Colon Carcinoma Metastatic in the Brain (tissue), 2 donors: ENCODE measurements around a stretch of chr12.

- PRO-cap, 2 experiments = no peak in any of the 2 experiments
These were observed 33.0 kb downstream of the MVK start for GRCh38 chr12:109606531-109607104.

DNA sequence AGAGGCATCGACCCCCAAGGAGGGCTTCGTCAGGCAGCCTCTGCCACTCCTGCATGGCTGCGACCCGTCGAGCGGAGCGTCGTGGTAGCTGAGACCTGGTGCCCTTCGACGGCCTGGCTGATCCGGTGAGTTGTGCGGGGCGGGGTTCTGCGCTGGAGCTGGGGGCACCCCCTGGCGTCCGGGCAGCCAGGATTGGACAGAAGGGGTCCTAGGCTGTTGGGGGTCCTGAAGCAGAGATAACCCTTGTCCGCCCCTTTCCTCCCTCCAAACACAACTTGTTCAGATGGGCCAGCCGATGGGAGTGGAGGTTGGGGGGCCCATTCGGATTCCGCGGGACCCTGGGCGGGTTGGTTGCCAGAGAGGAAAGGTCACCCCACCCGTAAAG, 1.1 kb downstream of the FAM222A start:
- PRO-cap, 2 experiments = no peak in any of the 2 experiments

- PRO-cap, 2 experiments = no peak in any of the 2 experiments
These were observed 4.6 kb downstream of the FAM222A start for GRCh38 chr12:109718171-109718760.

- PRO-cap, 2 experiments = no peak in any of the 2 experiments
These were observed 7.7 kb downstream of the FAM222A start for GRCh38 chr12:109721213-109721865.

GRCh38 chr12:109723354-109723922, 9.8 kb downstream of the FAM222A start:
- PRO-cap, 2 experiments = no peak in any of the 2 experiments

- PRO-cap, 2 experiments = no peak in any of the 2 experiments
These were observed 8.5 kb downstream of the GLTP start for GRCh38 chr12:109871714-109872386.

- PRO-cap, 2 experiments = no peak in any of the 2 experiments
These were observed 1.7 kb downstream of the GLTP start for GRCh38 chr12:109878615-109879119.

- PRO-cap, 2 experiments = no peak in any of the 2 experiments
These were observed 3.7 kb downstream of the TCHP start for GRCh38 chr12:109903688-109904277.

DNA sequence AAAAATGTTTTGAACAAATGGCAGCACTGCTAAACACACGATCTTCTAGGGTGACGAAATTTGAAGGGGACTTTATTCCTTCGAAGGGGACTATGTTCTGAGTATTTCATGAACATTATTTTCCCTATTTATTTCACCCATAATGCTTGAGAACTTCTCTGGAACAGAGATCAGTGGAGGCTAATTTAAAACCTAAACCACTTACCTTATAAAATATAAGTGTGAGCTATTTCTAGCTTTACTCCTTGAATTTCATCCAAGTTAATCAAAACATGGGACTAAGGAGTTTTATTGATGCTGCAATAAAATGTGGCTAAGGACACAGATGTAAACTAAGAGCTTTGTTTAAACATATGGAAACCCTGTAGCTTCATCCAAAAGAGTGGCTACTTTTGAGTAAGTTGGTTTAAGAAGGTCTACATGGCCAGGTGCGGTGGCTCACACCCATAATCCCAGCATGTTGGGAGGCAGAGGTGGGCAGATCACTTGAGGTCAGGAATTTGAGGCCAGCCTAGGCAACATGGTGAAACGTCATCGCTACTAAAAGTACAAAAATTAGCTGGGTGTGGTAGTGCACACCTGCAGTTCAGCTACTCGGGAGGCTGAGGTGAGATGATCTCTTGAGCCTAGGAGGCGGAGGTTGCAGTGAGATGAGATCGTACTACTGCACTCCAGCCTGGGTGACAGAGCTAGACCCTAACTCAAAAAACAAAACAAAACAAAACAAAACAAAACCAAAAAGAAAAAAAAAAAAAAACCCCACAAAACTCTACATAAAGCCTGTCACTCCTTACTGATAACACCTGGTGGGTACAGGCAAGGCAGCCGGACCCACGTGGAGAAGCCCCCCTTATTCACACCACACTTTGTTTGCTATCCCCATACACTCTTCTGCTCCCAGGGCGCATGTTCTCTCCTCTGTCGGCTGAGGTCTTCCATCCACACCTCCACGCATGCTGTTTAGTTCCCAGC, 40.4 kb downstream of the TCHP start:
- PRO-cap, 2 experiments = no peak in any of the 2 experiments

DNA sequence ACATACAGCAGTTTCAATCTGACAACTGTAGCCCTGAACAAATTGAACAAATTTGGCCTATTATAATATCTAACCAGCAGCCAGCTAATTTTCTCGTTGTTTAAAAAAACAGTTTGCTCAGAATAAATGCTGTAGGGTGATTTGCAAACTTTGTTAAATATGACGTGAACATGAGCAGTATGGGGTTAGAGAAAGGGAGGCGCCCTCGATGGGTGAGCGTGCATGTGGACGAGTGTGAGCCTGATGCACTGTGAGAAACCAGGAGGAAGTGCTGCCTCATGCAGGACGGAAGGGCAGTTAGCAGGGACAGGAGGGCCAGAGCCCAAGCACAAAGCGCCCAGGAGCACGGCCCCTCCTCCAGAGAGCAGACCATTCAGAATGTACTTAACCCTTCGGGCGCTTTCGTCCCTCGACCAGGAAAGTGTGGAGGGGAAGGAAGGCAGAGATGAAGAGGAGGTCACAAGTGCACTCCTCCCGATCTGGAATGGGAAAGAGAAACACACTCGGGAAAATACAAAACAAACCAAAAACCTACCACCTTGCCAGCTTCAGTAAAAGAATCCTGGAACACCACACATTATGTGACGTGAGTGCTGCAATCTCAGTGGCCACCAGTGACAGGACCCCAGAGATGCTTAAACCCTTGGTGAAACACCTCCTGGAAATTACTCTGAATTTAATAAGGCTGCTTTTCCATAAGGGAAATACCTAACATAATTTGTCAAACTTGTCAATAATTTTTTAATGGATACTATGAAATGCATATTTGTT, 45.0 kb downstream of the TCHP start:
- PRO-cap, 2 experiments = no peak in any of the 2 experiments

DNA sequence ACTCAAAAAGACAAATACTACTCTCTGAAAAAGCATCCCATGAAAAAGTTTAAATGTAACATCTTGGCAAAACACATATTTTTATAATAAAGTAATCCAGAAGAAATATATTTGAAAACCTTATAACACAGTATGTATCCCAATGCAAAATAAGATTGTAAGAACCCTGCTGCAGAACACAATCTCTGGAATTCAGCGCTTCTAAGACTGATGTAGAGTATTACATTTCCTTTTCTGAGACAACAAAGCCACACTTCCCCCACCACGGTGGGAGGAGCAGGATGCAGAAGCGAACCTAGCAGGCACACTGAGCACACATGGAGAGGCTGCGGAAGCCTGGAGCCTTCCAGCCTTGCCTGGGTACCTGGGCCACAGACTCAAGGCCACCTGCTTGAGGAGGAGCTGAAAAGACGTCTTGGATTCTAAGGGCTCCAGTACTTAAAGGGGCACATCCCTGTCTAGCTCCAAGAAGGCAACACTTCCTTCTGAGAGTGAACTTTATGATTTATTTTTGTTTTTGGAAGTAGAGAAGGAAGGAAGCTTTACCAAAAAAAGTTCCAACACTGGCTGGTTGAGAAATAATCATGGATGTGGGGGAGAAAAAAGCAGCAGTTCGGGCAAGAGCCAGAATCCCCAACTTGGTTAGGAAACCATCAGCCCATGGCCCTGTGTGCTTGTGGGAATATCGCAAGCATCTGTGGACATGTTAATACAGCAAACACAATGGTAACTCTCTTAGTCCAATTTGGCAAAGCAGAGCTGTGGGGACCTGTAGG, 46.5 kb downstream of the TCHP start:
- PRO-cap, 2 experiments = no peak in any of the 2 experiments

DNA sequence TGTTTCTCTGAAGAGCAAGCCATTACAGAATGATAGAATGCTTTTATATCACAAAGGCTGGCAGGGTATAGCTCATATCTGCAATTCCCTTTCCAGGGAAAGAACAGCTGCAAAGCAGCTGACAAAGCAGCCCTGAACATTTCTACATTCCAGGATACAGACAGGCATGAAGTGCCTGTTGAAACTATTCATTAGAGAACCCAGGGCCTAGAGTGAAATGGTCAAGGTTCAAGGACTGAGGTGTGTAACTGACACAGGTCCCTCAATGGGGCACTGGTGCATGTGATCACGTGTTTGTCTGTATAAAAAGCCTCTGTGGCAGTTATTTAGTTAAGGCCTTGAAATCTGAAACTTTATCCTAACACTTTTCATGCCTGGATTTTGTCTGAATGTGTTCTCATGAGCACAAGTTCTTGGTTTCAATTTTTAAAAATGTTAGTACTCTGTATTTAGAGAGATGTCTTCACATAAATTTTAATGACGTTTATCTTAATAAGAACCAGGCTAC, 47.1 kb downstream of the GIT2 start:
- PRO-cap, 2 experiments = no peak in any of the 2 experiments

DNA sequence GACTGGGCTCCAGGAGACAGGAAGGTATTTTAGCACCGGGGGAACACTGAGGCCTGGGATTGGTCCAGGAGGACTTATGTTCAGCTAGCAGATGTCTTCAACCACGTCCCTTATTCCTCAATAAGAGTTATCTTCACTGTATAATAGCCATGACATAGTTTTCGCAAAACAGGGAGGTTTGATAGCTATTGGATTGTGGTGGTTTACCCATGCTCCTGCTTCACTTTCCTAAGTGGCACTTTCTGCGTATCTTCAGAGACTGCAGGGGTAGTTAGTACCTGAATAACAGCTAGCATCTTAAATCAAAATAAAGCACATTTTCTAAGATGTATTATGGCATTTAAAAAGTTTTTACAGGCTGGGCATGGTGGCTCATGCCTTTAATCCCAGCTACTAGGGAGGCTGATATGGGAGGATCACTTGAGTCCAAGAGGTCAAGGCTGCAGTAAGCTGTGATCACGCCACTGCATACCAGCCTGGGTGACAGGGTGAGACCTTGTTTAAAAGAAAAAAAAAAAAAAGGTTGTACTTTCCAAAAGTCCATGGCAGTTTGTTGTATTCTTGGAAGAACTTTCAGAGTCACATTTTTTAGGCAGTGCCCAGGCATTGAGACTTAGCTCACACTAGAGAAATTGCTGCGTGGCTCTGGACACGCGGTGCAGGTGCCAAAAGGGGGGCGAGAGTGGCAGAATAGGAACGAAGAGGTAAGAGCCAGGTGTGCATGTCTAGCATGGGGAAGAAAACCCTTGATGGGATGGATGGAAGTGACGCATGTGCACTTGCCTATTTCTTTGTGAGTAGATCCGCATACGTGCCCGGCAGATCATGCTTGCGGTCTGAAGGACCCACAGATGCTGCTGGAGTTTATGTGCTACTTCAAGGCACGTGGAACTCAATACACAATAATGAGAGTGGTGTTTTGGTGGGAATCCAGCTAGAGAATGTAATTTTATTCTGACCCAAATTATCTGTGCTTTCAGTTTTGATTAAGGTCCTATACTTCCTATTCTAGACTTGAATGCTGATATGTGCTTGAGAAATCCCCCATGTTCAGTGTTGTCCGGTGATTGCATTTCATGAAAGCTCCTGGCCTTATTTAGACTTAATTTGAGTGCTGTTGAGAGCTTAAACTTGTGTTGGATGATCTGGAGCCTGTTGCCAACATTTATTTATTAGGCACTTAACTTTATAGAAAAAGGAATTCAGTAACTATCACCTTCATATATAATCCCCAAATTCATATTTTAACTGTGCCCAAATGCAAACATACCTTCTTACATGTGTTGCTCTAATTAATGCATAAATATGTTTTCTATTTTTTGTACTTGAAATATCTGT, 11.8 kb downstream of the ANKRD13A start:
- PRO-cap, 2 experiments = no peak in any of the 2 experiments

DNA sequence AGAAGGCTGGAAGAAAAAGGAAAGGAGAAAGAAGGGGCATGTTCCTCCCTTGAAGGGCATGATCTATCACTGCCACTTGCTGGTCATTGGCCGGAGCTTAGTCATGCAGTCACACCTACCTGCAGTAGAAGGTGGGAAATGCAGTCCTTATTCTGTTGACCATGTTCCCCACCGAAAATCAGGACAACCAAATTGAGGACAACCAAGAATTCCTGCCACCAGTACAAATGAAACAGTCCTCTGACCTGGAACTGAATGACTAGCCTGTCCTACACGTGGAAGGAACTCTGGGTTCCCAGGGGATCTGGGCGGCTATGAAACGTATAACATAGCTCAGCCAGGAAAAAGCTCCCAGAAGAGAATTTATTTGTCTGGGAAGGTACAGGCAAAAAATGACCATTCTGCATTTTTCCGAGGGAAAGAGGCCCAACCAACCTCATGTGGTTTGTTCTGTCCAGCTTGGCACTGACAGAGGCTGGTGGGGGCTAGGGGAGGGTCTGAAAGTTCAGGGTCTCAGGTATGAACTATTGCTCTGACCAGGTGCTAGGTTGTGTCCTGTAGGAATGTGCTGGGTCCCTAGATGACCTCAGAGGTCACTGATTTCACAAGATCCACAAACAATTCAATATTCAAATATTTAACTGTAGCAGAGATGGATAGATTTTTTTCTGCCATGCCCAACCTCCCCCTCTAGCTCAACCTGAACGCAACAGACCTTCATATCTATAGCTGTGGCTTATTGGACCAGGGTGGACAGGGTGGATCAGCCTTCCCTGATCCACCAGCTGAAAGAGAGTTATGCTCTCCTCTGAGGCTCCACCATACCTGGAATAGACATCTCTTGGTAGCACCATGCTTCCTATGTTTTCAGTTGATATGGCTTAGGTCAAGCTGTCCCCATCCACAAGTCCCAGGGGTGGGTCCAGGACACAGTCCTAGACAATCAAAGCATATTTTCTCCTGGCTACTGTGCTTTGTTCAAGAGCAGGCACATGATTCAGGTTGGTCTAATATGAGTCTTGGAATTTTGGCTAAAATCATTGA, 33.0 kb upstream of the IFT81 start:
- PRO-cap, 2 experiments = no peak in any of the 2 experiments

- PRO-cap, 2 experiments = no peak in any of the 2 experiments
These were observed 12.7 kb upstream of the IFT81 start for GRCh38 chr12:110111258-110112040.

DNA sequence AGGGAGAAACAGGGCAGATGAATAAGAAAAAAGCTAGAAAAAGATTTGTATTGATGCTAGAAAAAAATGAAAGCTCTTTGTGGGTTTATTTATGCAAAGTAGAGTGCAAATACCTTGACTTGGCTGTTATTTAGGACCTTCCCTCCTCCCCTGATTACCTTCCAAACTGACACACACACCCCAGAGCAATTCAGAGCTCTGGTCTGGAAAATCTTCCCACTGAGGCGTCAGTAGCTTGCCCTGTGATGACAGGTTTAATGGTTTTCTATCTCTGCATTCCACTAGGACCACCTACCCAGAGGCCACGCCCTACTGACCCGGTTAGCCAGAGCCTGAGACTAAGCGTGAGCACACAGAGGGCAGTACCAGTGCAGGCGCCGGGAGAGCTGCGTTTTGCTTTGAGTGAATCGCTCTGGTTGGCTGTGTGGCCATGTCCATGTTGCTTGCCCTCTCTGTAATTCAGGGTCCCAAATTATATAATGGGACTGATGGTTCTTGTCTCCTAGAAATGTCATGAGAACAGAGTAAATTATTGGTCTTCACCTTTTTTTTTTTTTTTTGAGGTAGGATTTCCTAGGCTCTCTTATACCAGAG, 36.2 kb upstream of the ATP2A2 start:
- PRO-cap, 2 experiments = no peak in any of the 2 experiments

DNA sequence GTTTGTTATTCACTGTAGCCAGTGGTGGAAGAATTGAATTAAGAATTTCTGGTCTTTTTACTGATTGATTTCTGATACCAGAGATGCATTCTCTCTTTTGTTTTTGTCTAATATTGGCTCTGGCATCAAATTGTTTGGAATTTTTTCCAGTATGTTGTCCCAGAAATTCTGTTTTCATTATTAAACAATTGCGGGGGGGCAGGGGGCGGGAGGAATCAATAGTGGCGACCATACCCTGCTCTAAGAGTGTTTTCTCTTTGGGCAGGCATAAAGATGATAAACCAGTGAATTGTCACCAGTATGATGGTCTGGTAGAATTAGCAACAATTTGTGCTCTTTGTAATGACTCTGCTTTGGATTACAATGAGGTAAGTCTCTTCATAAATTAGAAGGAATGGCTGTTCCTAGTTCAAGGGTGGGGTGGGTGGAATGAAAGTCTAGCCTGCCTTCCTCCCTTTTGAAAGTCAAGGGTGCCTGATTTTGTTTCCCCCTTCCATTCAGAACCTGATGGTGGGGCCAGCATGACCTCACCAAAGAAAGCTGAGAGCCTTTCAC, 51.9 kb downstream of the ATP2A2 start:
- PRO-cap, 2 experiments = no peak in any of the 2 experiments

GRCh38 chr12:110338804-110339095, 57.7 kb downstream of the ATP2A2 start:
- PRO-cap, 2 experiments = no peak in any of the 2 experiments

- PRO-cap, 2 experiments = no peak in any of the 2 experiments
These were observed 29.7 kb downstream of the ANAPC7 start for GRCh38 chr12:110373738-110374187.

DNA sequence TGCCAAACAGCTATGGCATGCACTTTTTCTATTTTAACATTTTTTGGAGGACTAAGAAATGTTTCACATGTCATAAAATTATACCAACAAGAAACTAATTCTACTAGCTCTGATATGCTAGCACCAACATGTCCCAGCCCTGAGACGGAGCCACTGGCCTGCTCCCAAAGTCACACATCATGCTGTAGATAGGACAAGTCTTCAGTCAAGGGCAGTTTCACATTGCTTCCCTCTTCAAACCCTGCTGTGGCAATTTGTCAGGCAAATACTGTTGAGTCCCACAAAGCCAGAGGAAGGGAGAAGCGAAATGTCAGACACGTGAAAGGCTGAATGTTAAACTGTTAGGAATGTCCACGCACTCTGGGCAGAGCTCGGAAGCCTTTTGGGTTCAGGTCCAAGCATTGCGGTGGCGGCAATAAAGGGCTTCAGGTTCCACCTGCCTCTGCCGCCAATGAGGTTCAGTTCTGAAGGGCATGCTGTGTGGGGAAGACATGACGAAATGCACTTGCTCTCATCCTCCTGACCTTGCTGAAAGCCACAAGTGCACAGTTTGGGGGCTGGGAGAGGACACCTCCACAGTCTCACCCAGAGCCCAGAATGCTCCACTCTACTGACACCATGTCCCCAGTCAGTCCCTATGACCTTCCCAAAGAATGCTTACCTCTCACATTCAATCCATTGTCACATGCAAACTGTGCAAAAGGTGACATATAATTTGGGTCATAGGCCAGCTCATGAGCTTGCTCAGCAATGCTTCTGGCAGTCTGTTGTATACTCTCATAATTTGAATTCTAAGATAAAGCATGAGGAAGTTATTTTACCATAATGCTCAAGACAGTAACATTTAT, 35.6 kb downstream of the RAD9B start:
- PRO-cap, 2 experiments = no peak in any of the 2 experiments